Cardiac muscle cell (in vitro differentiated cells and primary cell): ENCODE measurements around a stretch of chr20.

GRCh38 chr20:54103298-54103648 is 32.9 kb upstream of the BCAS1 start:
- RAMPAGE, long total RNA, result no peak
- RRBS, result no CpG with 5 or more reads among the region's 6 CpGs

GRCh38 chr20:54619086-54619592 is 143.7 kb downstream of the DOK5 start:
- RAMPAGE, long total RNA, result no peak
- RRBS, result no CpG with 5 or more reads among the region's 9 CpGs

GRCh38 chr20:56359765-56360532 is 1.2 kb downstream of the FAM210B start:
- RAMPAGE, long total RNA, result no peak
- RRBS, result 5% methylated on average over 3 of the region's 24 CpGs

GRCh38 chr20:56476812-56477260 is 8.4 kb downstream of the RTF2 start:
- RAMPAGE, long total RNA, result no peak
- RRBS, result no CpG with 5 or more reads among the region's 12 CpGs

DNA sequence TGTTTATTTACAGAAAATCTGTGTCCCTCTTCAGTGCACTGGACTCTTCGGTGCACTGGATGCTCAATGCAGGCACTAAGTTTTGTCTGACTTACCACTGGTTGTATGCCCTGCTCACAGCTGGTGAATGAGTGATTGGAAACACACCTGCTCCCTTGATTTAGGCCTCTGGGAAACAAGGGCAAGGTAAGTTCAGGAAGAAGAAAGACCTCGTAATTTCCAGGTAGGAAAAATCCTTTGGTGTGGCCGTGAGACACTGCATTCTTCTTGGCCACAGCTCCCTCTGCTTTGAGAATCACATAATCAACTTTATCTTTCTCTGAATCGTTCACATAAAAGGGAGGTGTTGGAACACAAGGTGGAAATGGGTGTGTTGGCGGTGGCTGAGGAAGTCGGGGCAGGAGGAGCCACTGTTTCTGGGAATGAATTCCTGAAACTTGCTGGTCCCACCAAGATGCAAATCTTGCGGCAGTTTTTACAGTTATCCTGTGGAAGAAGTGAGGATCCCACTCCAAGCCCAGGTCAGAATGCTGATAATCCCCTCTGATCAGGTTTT is 25.9 kb downstream of the FAM209B start:
- RAMPAGE, long total RNA, result no peak
- RRBS, result no CpG with 5 or more reads among the region's 7 CpGs

- RAMPAGE, long total RNA, result no peak
- RRBS, result 5% methylated on average over 2 of the region's 17 CpGs
Measured at GRCh38 chr20:56627391-56627776, 1.7 kb upstream of the TFAP2C start.

DNA sequence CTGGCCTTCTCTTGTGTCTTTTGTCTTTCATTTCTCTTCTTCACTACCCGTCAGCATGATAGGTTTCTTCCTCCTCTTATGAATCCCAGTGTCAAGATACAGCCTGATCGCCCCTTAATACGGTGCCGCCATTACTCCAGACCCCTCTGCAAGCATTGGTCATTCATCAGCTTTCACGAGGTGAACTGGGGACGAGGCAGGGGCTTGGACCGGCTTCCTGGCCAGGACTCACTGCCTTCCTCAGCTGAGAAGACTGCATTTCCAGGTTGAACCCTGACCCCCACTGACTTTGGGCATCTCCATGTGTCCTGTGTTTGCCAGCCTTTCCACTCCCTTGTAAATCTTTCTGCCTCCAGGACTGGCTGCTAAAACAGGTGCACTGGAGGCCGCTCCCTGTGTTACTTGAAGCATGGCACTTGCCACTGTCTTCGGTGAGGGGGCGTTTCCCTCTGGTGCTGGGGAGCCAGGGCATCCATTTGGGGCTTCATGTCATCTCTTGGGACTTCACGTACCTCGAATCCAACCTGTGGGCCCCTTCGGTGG is 6.8 kb upstream of the RBM38 start:
- RAMPAGE, long total RNA, result no peak
- RRBS, result no CpG with 5 or more reads among the region's 13 CpGs

- RAMPAGE, long total RNA, result no peak
- RRBS, result 51% methylated on average over 16 of the region's 46 CpGs
Measured at GRCh38 chr20:57390246-57391046, 750 bp upstream of the RBM38 start.

GRCh38 chr20:57397697-57398823 is 6.9 kb downstream of the RBM38 start:
- RAMPAGE, long total RNA, result no peak
- RRBS, result no CpG with 5 or more reads among the region's 40 CpGs

GRCh38 chr20:57441953-57442481 is 50.8 kb downstream of the RBM38 start:
- RAMPAGE, long total RNA, result no peak
- RRBS, result no CpG with 5 or more reads among the region's 13 CpGs

DNA sequence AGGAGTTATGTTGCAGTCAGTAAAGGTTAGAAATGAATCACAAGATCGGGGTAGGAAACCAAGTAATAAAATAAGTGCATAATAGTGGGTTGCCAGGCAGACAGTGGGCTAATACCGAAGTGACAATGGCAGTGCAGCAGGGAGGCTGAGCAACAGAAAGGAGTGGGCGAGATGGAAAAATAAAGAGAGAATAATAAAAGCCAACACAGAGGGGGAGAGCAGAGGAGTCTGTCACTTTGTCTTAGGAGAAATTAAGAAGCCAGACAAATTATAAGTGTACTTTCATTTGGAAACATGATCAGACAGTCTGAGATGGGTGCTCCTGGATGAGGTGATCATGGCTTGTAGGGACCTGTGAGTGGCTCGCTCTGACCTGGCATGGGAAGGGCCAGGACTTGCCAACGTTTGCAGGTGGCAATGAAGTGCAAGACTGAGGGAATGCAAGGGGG is 15.6 kb upstream of the PCK1 start:
- RAMPAGE, long total RNA, result no peak
- RRBS, result no CpG with 5 or more reads among the region's 5 CpGs

GRCh38 chr20:57547257-57547842 is 13.6 kb upstream of the PCK1 start:
- RAMPAGE, long total RNA, result no peak
- RRBS, result no CpG with 5 or more reads among the region's 8 CpGs

DNA sequence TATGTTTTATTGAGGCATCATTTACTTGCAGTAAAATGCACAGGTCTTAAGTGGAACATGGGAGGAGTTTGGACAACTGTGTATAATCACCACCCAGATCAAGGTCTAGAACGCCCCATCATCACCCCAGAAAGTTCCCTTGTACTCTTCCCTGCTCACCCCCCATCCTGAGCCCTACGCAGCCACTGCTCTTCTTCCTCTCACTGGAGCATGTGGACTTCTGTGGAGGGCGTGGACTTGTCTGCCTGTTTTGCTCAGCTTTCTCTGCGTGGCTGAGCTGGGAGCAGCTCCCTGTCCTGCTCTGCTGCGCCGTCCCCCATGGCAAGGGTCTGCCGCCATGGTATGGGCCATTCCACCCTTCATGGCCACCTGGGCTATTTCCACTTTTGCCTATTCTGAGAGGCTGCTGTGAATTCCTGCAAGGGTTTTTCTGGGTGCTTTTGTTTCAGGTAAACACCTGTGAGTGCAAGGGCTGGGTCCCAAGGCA is 19.6 kb downstream of the PCK1 start:
- RAMPAGE, long total RNA, result no peak
- RRBS, result no CpG with 5 or more reads among the region's 7 CpGs

- RAMPAGE, long total RNA, result no peak
- RRBS, result no CpG with 5 or more reads among the region's 16 CpGs
Measured at GRCh38 chr20:57627905-57628764, 7.9 kb upstream of the ZBP1 start.

GRCh38 chr20:57987580-57988053 is 163.1 kb upstream of the C20orf85 start:
- RAMPAGE, long total RNA, result no peak
- RRBS, result no CpG with 5 or more reads among the region's 7 CpGs

- RAMPAGE, long total RNA, result no peak
- RRBS, result no CpG with 5 or more reads among the region's 8 CpGs
Measured at GRCh38 chr20:57991401-57991874, 159.3 kb upstream of the C20orf85 start.

- RAMPAGE, long total RNA, result no peak
- RRBS, result no CpG with 5 or more reads among the region's 4 CpGs
Measured at GRCh38 chr20:58074186-58074562, 76.5 kb upstream of the C20orf85 start.

- RAMPAGE, long total RNA, result no peak
- RRBS, result 2% methylated on average over 25 of the region's 40 CpGs
Measured at GRCh38 chr20:58179468-58180010, 28.8 kb downstream of the C20orf85 start.

DNA sequence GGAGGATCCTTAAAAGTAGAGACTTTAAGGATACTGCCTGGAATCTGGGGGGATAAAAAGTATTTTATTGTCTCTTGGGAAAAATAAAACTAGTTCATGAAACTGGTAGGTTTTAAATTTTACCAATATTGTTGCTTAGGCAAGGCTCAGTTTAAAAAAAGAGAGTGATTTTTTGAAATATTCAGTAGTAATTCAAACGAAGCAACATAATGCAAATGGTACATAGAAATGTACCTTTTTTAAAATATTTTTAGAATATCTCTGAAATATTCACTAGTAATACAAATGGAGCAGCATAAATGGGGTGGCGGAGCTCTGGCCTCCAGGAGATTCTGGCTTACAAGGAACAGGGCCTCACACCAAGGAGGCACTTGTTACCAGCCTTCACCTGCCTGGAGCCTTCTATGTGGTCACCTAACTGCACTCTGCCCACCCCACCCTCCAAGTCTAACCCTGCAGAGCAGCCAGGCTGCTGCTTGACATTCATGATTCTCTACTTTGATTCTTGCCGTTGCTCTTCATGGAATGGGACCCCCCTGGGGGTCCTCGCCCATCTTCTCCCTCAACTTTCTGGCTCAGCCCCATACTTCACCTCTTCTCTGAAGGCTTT is 27.0 kb downstream of the RAB22A start:
- RAMPAGE, long total RNA, result no peak
- RRBS, result no CpG with 5 or more reads among the region's 4 CpGs

GRCh38 chr20:58349403-58350444 is 39.3 kb upstream of the VAPB start:
- RAMPAGE, long total RNA, result no peak
- RRBS, result no CpG with 5 or more reads among the region's 8 CpGs